ENCODE results near the gene GSE1.

- PRO-cap, result no peak
These were observed 92.3 kb upstream of the GSE1 start for GRCh38 chr16:85520651-85521382.

- PRO-cap, result no peak
These were observed 77.8 kb upstream of the GSE1 start for GRCh38 chr16:85535261-85535865.

DNA sequence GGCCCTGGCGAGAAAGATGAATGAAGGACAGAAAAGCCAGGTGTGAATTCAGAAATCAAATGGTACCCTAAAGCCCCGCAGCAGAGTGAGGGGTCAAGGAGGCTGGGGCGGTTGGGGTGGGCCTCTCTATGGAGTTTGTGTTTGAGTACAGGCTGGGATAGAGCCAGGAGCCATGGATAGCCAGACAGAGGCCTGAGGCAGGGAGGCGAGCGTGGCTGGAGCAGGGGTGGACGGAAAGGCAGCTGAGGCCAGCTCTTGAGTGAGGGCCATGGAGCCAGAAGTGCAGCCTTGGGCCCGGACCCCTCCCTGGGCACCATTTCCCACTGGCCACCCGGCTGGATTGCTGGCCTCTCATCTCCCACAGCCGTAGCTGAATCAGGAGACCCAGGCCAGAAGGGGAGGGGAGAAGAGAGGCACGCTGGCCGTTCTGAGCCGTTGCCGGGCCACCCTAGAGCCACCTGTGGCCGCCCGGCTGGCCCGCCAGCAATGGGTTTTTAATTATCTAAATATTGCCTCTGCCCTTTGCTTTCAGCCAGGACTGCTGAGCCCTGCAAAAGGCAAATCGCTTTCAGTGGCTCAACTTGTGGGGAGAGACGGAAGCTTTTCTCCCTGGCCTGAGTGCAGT, 75.3 kb upstream of the GSE1 start:
- PRO-cap, result no peak

DNA sequence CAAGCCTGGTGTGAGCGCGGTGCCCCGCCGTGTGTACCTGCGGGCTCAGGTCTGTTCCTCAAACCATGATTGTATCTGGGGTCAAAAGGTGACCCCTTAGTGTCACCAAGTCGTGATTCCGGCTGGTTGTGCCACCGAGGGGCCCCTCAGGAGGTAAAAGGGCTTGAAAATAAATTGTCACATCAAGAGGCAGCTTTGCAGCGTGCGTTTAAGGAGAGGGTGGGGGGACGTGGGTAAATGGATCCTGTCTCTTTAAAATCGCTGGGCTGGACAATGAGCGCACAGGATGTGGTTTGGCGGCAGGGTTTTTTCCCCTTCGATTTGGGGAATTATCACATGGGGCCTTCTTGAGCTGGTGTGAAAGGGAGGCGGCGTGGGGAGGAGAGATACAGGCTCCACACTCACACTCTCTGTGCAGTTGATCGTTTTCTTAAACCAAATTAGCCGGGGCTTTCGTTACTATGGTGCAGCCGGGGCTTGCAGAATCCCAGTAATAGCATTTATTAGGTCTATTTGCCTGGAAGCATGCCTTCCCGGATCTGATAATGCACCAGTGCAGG, 59.1 kb upstream of the GSE1 start:
- PRO-cap, result bidirectional peak, plus-strand start at position 360 of the sequence, minus-strand start at position 260 of the sequence

DNA sequence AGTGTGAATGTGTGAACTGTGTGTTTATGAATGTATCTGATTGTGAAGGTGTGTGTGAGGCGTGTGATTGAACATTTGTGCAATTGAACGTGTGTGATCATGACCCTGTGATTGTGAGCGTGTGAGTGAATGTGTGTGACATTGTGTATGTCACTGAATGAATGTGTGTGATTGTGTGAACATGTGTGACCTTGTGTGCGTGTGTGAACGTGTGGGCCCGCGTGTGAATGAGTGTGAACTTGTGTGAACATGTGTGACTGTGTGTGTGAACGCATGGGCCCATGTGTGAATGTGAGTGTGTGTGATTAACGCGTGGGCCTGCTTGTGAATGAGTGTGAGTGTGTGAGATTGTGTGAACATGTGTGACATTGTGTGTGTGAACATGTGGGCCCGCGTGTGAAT, 23.1 kb upstream of the GSE1 start:
- PRO-cap, result no peak

GRCh38 chr16:85612553-85613672, at the start of gene GSE1:
TSS of gene GSE1 (plus strand) at chr16:85613322.
- PRO-cap, result bidirectional peak, plus-strand start at chr16:85613331, minus-strand start at chr16:85613096

DNA sequence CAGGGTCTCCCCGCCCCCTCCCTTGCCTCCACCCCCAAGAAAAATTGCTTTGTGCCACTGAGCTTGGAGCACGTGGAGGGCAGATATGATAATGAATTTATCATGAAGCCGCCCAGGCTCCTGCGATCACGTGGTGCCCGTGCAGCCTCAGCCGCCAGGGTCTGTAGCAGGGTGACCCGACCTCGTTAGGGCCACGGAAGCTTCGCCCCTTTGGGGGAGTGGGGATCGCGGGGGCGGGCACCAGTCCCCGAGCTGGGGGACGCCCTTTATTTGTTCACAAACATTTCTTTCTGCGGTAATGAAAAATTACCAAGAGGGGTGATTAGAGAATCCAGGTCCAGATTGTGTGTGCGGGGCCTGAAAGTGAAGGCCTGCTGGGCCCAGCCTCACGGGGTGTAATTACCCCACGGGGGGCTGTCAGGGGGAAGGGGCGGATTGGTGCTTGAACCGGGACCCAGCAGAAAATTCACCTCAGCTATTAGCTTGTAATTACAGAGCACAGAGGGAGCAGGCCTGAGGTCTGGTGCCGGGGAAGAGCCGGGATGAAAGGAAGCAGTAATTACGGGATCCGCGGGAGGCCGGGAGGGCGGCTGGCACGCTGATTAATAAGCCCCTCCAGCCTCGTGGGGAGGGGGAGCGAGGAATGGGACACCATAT, 13.2 kb downstream of the GSE1 start:
- PRO-cap, result no peak

GRCh38 chr16:85707633-85708279, 19.0 kb upstream of the GINS2 start:
- PRO-cap, result no peak

GRCh38 chr16:85801078-85801388, 1.5 kb downstream of the COX4I1 start:
- PRO-cap, result no peak

DNA sequence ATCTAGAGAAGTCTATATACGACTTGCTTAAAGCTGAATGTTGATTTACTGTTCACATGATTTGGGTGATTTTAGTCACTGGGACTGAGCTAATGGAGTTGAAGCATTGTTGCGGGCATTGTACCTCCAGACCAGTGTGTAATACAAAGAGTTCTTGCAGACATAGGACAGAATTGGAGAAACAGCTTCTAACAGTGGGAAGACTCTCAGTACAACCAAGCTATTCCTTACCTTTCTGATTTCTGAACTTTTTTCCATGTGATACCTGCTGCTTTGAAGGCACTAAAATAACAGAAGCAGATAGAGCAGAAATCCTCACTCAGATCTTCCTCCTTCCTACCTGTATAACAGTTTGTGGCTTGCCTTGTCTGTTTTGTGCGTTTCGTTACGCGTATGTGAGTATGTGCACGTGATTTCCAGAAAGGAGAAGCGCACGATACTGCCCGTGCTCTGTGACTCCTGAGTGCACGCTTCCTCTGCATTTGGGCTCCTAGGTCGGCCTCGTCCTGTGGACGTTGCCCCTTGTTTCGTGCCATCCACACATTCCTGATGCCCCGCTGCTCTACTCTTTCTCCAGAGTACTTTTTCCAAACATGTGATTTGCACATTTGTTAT, 4.0 kb downstream of the COX4I1 start:
- PRO-cap, result no peak

DNA sequence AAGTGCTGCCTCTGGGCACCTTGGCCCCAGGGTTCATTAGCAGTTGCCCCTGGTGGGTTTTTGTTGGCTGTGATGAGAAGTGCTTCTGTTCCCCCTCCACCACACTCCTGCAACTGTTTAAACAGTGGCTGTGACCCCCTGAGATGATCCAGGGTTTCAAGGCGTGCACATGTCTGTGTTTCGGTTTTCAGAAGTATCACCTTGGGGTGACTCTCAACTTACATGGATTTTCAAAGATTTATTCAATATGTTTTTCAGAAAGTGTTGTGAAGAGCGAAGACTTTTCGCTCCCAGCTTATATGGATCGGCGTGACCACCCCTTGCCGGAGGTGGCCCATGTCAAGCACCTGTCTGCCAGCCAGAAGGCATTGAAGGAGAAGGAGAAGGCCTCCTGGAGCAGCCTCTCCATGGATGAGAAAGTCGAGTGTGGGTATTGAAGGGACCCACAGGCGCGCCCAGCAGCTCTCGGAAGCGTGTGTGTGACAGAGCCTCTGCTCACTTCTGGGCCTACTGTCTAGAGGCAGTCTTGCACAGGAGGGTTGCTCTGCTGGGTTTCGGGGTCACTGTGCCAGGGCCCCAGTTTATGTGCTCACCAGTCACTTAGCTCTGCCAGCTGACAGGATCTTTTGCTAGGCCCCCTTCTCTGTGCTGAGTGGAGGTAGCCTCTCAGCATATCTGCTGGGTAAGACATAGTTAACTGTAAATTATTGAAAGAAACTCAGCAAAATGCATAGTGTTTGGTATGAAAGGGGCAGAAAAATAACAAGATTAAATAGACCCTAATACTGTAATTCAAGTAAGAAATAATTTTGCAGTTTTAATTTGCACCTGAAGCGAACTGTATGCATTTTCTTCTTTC, 5.4 kb downstream of the COX4I1 start:
- PRO-cap, result no peak

DNA sequence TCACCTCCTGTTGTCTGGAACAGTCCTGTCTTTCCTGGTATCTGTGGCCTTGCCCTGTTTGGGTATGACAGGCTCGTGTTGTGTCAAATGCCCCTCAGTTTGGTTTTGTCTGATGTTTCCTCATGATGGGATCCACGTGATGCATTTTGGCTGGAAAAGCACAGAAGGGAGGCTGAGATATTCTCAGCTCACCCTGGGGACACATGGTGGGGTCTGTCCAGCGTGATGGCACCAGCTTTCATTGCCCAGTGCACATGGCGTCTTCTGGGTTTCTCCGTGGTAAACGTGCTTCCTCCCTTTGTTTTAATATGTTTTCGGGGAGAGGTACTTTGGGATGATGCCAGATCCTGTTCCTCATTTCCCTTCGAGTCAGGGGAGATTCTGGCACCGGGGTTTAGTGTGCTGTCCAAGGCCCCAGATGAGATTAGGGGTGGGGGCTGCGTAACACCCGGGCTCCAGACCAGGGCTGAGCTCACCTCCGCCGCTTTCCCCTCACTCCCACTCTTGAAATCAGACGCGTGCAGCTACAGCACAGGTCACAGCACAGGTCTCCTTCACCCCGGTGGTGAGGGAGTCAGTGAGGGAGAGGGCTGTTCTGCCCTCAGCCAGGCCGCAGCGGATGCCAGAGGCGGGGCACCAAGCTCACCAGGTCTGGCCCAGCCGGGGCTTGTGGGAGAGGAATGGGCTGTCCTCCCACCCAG, 33.8 kb downstream of the COX4I1 start:
- PRO-cap, result no peak

DNA sequence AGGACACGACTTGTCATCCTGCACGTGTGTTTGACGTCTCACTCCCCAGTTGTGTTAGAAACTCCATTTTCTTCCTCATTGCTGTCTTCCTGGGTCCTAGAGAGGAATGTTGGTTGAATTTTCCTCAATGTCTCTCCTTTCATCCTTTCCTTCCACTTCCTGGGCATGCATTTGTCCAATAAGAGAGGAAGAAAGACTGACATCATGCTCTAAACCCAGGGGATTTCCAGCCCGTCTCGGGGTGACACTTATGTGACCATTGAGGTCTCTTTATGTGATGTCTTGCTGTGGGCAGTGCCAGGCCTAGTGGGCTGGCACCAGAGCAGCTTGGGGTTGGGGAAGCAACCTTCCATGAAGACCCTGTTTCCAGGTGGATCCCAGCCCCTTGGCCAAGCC, 39.7 kb upstream of the IRF8 start:
- PRO-cap, result no peak

- PRO-cap, result bidirectional peak, plus-strand start at chr16:85870285, minus-strand start at chr16:85870217
These were observed 28.8 kb upstream of the IRF8 start for GRCh38 chr16:85870004-85870641.

DNA sequence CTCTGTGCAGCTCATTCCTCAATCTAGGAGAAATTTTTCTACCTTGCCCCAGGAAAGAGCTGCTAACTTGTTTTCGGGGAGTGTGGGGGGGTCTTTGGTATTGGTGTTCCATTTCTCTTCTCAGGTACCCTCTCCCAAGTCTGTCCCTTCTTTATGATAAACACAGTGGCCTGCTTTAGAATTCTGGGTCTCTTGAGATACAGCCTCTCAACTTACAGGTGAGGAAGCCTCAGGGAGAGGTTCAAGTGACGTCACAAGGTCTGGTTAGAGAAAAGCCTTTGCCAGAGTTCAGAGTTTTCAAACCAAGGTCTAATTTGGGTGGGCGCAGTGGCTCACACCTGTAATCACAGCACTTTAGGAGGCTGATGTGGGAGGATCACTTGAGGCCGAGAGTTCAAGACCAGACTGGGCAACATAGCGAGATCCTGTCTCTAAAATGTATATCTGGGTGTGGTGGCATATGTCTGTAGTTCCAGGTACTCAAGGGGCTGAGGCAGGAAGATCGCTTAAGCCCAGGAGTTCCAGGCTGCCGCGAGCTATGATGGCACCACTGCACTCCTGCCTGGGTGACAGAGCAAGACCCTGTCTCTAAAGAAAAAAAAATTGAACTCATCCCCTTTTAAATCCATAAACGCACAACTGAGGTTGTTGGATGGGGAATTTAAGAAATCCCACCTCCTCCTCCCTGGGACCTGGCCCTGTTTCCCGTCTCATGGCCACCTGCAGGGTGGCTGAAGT, 2.2 kb downstream of the IRF8 start:
- PRO-cap, result no peak

DNA sequence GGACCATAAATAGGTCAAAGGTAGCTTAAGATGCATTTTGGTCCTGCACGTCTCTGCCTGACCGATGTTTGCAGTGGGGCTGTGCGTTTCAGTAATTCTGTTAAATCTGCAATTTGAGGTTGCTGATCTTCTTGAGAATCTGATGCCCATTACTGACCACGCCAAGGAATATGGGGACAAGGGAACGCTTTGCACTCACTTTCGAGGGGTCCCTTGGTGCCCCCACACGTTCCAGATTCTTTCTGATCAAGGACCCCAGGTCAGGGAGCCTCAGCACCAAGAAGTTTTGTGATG, 5.4 kb downstream of the IRF8 start:
- PRO-cap, result no peak

- PRO-cap, result no peak
These were observed 11.0 kb downstream of the IRF8 start for GRCh38 chr16:85909920-85910472.

- PRO-cap, result no peak
These were observed 33.1 kb downstream of the IRF8 start for GRCh38 chr16:85931938-85932647.

DNA sequence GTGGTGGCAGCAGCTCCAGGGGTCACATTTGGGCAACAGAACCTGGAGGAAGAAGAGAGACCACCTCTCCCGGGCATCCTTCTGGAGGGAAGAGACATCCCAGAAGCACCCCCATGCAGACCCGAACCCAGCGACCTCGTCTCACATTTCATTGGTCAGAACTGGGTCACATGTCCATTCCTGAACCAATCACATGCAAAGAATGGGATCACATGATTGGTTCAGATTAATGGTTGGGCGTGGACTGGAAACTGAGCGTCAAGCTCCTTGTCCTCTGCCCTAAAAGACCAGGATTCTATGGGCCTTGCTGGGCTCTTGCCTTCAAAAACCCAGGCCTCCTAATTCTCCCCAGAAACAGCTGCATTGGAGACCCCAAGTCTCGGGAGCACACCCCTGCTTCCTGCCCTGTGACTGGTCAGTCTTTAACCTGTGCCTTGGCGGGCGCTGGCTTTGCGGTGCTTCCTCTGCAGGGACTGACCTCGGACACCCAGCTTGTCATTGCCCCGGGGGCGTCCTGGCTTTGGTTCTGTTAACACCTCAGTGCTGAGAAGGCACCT, 63.3 kb downstream of the IRF8 start:
- PRO-cap, result no peak

GRCh38 chr16:85983068-85983915, 84.3 kb downstream of the IRF8 start:
- PRO-cap, result unidirectional peak, plus-strand start at chr16:85983808

All from colonic mucosa (tissue), 1 donor.